Breast epithelium (tissue), 2 donors: ENCODE data around the genes ZFP14, ZNF260 and ZNF607.

DNA sequence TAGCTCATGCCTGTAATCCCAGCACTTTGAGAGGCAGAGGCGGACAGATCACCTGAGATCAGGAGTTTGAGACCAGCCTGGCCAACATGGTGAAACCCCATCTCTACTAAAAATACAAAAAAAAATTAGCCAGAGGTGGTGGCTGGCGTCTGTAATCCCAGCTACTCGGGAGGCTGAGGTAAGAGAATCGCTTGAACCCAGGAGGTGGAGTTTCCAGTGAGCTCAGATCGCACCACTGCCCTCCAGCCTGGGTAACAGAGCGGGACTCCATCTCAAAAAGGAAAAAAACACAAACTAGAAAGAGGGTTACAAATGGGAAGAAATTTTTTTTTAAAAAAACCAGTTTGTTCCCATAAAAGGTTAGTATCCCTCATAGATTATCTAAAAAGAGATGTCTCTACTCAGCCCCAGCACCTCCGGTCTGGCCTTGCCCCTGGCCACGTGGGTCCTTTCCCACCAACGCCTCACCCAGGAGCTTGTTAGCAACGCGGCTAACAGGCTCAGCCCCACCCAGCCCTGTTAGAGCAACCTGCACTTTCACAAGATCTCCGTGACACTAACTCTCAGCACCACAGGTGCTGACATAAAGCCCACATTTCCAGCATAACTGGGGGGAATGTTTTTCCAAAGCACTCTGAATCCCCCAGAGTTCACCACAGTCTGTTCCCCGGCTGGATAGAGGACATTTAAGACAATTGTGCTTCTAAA lies 4.3 kb downstream of the DMKN start:
- PRO-cap, result no peak
- RAMPAGE, long total RNA, 2 experiments, result no peak in any of the 2 experiments

GRCh38 chr19:35716409-35717376 lies 1.1 kb upstream of the KMT2B start:
- PRO-cap, result bidirectional peak, plus-strand start at chr19:35716641, minus-strand start at chr19:35716616
- RAMPAGE, long total RNA, 2 experiments, result no peak in any of the 2 experiments

- PRO-cap, result no peak
- RAMPAGE, long total RNA, 2 experiments, result no peak in any of the 2 experiments
These were observed 11.0 kb downstream of the KMT2B start for GRCh38 chr19:35728516-35729392.

- PRO-cap, result no peak
- RAMPAGE, long total RNA, 2 experiments, result no peak in any of the 2 experiments
These were observed 7.9 kb upstream of the ARHGAP33 start for GRCh38 chr19:35767095-35768290.

DNA sequence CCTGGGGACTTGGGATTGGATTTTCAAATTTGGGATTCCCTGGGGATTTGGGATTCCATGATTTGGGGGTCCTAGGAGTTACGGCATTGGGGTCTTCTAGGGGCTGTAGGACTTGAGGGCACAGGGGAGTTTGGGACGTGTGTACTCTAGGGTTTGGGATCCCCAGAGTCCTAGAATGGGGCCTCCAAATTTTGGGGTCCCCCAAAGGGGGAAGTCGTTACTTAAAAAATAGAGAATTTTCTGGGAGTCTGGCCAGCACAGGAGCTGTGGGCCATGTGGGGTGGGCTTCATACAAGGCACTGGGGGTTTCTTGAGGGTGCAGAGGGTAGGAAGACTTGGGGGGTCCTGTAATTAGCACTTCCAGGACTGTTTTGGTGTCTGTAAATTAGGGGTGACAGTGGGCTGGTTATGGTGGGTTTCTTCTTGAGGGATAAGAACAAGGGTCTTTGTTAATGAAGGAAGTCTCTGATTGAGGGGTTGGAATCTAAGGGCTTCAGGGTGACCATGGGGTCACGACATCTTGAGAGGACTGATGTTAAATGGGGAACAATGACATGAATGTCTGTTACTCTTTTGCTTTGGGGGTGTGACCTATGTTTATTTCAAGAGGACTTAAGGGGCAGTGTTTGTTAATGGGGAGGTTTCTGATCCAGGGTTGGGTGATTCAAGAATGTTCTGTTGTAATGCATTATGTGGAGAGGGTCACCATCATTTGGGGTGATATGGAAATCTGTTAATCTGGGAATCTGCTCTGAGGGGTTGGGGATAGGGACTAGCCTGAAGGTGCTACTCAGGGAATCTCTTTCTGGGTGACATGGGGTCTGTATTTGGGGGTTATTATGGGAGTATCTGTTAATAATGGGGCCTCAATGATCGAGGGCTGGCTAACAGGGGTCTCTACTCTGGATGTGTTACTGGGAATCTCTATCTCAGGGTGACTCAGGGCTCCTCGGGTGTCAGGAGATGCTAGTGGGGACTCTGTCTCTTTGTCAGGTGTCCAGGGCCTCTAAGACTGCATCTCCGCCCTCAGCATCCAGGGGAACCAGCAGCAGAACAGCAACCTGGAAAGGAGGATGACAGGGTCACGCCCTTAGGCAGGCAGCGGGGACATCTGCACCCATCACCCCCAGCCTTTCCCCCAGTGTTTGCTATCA lies 1.5 kb upstream of the ALKBH6 start:
- PRO-cap, result no peak
- RAMPAGE, long total RNA, 2 experiments, result no peak in any of the 2 experiments

DNA sequence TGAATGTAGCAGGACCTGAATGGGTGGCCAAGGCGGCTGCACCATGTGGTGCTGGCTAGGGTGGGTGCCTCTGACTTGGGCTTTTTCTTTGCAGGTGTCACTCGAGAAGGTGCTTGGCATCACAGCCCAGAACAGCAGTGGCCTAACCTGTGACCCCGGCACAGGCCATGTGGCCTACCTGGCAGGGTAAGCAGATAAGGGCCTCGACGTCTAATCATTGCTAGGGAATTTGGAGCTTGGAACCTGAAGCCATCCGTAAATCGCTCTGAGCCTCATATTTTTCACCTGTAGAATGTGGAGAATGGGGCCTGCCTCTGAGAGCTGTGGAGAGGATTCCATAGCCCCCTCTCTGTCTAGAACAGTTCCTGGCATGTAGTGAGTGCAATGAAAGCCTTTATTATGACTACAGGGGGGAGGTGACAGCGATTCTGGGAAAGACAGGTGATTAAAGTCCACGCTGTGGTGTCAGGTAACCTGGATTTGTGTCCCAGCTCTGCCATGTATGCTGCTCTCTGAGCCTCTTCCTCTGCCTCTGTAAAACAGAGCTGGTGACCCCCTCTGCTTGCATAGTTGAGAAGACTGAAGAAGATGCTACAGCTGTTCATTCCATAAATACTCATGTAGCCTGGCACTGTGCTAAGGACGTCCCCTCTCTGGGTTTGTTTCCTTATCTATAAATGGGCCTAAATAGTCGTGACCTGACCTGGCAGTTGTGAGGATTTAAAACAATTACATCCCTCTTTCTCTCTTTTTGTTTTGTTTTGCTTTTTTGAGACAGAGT lies 4.2 kb downstream of the WDR62 start:
- PRO-cap, result no peak
- RAMPAGE, long total RNA, 2 experiments, result no peak in any of the 2 experiments

DNA sequence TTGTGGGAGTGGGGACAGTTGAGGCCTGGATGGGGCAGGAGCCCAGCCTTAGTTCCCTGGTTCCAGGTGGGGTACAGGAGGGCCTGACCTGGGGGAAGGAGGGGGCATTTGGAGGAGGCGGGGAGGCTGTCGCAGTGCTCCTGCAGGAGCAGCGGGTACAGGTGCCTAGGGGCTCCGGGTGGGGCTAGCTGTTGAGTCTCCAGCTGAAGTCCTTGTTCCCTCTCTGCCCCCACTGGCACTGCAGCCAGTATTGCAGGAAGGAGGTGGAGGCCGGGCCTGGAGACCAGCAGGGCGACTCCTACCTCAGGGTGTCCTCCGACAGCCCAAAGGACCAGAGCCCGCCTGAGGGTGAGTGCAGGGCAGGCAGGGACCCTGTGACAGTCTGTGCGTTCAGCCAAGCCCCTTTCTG lies 10.0 kb upstream of the OVOL3 start:
- PRO-cap, result no peak
- RAMPAGE, long total RNA, 2 experiments, result no peak in any of the 2 experiments

GRCh38 chr19:36215421-36215605 lies 407 bp downstream of the ZNF146 start:
- PRO-cap, result no peak
- RAMPAGE, long total RNA, 2 experiments, result no peak in any of the 2 experiments

DNA sequence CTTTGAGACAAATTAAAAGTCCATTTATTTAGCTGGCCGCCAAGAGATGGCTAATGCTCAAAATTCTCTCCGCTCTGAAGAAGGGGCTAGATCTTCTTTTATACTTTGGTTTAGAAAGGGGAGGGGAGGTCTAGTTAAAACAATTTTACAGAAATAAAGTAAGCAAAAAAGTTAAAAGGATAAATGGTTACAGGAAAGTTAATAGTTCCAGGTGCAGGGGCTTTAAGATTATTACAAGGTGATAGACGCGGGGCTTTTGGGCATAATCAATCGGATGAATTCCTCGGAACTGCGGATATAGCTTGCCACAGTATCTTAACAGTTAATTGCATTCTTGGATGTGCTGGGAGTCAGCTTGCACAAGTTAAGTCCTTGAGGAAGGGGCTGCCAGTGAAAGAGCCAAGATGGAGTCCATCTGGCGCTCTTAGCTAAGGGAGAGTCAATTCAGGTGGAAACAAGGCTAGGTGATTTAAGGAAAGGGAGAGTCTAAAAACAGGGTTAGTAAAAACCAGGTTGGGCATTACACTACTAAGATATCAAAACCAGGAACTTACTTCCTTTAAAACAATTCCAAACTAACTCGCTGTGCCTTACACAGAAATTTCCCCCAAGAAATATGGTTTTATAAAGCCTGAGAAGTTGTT lies 48.4 kb downstream of the ZFP14 start:
- PRO-cap, result no peak
- RAMPAGE, long total RNA, 2 experiments, result no peak in any of the 2 experiments

GRCh38 chr19:36331611-36332730 lies 47.0 kb downstream of the ZFP14 start:
- PRO-cap, result bidirectional peak, plus-strand start at chr19:36331970, minus-strand start at chr19:36331747
- RAMPAGE, long total RNA, 2 experiments, result no peak in any of the 2 experiments

- PRO-cap, result no peak
- RAMPAGE, long total RNA, 2 experiments, result no peak in any of the 2 experiments
These were observed 41.8 kb downstream of the ZFP14 start for GRCh38 chr19:36337212-36337623.

DNA sequence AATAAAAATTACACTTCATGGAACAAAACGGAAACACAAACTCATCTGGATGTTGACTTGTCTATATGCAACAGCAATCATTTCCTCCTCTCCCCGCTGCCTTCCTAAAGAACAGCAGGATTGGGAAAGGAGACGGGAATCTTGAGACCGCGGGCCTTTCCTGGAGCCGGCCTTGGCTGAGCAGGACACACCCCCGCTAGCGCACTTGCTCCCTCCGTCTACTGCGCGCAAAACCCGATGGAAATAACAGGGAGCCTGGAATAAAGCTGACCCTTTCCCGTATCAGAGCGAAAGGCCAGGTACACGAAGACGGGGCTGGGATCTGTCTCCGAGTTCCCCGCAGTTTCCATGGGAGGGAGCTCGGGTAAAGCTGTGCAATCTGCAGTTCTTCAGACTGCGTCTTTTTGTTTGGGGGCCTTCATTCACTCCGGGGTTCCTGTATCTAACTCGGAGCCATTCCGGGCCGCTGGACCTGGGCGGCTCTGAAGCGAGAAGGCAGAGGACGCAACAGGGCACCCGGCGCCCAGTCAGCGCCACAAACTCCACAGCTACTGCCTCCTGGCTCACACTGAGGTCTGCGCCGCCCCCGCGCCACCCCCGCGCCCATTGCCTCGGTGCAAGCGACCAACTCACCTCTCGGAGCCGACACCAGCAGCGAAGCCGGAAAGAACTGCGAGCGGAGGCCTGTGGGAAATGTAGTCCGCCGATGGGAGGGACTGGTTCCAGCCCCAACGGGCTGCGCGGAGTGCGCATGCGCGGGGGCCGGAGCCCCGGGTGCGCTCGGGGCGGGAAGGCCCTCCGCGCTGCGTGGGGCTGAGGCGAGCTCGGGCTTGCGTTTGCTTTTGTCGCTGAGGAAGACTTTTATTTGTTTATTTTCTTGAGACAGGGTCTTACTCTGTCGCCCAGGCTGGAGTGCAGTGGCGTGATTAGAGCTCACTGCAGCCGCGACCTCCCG lies at the start of gene ZFP14:
ZFP14 (minus strand) TSS at position 672 of the 955 bp plus-strand sequence.
- PRO-cap, result bidirectional peak, plus-strand start at position 752 of the sequence, minus-strand start at position 662 of the sequence
- RAMPAGE, long total RNA, 2 experiments, result start-site peak on the minus strand in 1 of 2 experiments, centred at position 667 of the sequence, 491 reads per replicate

DNA sequence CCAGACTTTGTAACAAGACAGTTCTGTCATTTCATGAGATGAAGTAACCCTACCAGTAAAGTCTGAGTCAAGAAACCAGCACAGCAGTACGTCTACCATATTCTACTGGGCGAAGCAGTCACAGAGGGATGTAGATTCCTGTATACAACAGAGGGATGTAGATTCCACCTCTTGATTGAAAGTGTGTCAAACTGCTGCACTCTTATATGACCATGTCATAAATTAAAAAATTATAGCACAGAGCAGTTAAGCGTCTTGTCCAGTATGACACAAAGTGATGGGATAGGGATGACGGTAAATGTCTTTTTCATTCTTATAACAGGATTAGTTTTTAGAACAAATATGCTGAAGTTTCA lies 13.2 kb upstream of the ZFP14 start:
- PRO-cap, result no peak
- RAMPAGE, long total RNA, 2 experiments, result no peak in any of the 2 experiments

GRCh38 chr19:36401554-36402006 lies 16.9 kb downstream of the ZFP82 start:
- PRO-cap, result no peak
- RAMPAGE, long total RNA, 2 experiments, result no peak in any of the 2 experiments

DNA sequence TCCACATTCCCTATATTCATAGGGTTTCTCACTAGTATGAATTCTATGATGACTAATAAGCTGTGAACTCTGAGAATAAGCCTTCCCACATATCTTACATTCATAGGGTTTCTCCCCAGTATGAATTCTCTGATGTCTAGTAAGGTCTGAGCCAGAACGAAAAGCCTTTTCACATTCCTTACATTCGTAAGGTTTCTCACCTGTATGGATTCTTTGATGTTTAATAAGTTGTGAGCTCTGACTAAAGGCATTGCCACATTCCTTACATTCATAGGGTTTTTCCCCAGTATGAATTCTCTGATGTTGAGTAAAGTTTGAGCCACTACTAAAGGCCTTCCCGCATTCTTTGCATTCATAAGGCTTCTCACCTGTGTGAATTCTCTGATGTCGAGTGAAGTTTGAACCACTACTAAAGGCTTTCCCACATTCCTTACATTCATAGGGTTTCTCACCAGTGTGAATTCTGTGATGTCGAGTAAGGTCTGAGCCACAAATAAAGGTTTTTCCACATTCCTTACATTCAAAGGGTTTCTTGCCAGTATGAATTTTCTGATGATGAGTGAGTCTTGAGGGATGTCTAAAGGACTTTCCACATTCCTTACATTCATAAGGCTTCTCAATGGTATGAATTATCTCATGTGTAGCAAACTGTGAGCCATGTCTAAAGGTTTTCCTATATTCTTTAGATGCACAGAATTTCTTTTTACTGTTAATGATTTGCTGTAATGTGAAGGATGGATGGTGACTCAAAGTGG lies 30.8 kb upstream of the ZFP82 start:
- PRO-cap, result no peak
- RAMPAGE, long total RNA, 2 experiments, result no peak in any of the 2 experiments

- PRO-cap, result bidirectional peak, plus-strand start at chr19:36528444, minus-strand start at chr19:36528268; bidirectional peak, plus-strand start at chr19:36528812, minus-strand start at chr19:36528670
- RAMPAGE, long total RNA, 2 experiments, result start-site peak on the minus strand in 2 of 2 experiments, at chr19:36528238-36528265 at its widest, 20 to 274 reads per replicate
These were observed at the start of gene ZNF260 for GRCh38 chr19:36527712-36529084. Gene ZNF260 (minus strand): TSS chr19:36528271.

GRCh38 chr19:37594167-37594581 lies 418 bp downstream of the ZNF571 start:
- PRO-cap, result no peak
- RAMPAGE, long total RNA, 2 experiments, result start-site peak on the minus strand in 1 of 2 experiments, at chr19:37594337-37594396 at its widest, 23 reads per replicate

DNA sequence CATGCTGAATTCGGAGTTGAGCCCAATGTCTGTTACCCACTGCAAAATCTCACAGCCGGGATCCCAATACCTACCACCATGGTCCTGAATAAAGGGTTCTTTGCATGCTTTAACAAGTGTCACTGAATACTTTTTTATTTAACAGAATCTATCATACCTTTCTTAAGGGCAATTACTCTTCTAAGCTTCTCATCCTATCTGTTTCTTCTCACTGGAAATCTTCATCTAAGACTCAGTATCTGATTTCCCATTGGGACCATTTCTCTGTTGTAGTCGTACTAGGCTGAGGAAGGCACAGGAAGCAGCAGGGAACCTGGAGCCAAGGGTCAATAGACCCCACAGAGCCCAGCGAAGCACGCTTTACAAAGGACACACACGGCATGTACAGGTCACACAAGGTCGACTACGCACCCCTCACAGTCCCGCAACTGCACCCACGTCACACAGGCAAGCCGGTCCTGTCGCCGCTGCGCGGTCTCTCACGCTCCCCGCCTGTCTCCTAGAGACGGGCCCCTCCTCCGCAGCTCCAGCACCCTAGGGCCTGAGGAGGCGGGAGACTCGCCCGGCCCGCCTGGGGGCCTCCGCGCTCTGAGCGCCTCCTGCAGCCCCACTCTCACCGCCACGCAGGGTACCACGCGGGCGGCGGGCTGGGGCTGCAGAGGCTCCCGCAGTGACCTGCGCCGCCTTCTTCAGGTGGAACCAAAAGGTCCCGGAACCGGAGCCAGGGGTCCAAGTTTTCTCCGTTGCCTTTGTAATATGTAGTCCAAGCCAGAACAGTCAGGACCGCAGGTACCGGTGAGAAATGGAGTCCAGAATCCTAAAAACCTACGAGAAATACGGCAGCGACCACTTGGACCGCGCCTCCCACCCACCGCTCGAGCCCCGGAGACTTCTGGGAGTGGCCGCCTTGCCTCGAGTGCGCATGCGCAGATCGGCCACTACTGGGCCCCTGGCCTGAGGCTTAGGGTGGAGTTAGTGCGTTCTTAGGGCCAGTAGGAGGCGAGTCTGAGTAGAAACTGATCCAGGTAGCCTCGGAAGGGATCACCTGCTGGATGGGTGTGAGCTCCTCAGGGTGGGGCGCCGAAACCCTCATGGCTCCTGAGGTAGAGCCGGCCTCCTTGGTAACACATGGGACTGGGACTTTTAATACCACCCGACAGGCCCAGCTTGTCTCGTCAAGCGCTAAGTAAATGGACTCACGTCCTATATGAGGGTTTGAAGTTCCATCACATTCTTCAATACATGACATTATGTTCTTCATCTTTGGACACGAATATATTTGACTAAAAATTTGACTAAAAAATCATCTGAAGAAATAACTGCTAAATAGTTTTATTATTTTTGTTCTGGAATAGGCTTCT lies at the start of gene ZNF607:
ZNF607 (minus strand) TSS at position 904 of the 1,361 bp plus-strand sequence.
- PRO-cap, result unidirectional peak, minus-strand start at position 877 of the sequence
- RAMPAGE, long total RNA, 2 experiments, result start-site peak on the minus strand in 2 of 2 experiments, centred at positions 872 to 882 of the sequence, 36 to 60 reads per replicate

GRCh38 chr19:37739538-37740224 lies 20.1 kb upstream of the ZNF607 start:
- PRO-cap, result no peak
- RAMPAGE, long total RNA, 2 experiments, result no peak in any of the 2 experiments

DNA sequence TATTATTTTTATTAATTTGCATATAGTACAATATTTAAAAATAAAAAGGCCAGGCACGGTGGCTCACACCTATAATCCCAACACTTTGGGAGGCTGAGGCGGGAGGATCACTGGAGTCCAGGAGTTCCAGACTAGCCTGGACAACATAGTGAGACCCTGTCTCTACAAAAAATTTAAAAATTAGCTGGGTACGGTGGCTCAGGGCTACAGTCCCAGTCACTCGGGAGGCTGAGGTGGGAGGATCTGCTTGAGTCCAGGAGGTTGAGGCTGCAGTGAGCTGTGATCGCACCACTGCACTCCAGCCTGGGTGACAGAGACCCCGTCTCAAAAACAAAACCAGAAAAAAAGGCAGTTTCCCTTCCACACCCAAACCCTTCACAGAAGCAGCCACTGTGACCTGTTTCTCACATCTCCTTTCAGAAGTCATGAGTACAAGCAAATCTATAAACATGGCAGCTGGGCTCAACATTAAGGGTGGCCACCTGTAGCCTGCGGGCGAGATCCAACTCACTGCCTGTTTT lies 71.7 kb downstream of the SIPA1L3 start:
- PRO-cap, result no peak
- RAMPAGE, long total RNA, 2 experiments, result no peak in any of the 2 experiments